ENCODE data around the genes RSPH3 and MRPL18.

GRCh38 chr6:158999378-159000378 is at the start of gene RSPH3:
TSS of gene RSPH3 (minus strand) at chr6:159000202.
- PRO-cap, 3 experiments = peak in 3 of 3 experiments; most common plus-strand start chr6:158999975 (in 3); most common minus-strand start chr6:158999724 (in 2)
- RRBS = 2% methylated on average over 17 of the region's 70 CpGs

DNA sequence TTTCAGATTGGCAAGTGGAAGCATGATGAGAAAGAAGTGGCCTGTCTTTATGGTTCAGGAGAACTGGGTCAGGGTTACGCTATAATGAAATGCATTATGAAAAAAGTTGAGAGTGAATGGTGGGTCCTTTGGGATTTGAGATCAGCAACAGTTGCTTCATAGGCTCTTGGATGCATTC is 1.8 kb downstream of the TAGAP start:
- PRO-cap, 3 experiments = no peak in any of the 3 experiments
- RRBS = no CpG with 5 or more reads among the region's 1 CpG

DNA sequence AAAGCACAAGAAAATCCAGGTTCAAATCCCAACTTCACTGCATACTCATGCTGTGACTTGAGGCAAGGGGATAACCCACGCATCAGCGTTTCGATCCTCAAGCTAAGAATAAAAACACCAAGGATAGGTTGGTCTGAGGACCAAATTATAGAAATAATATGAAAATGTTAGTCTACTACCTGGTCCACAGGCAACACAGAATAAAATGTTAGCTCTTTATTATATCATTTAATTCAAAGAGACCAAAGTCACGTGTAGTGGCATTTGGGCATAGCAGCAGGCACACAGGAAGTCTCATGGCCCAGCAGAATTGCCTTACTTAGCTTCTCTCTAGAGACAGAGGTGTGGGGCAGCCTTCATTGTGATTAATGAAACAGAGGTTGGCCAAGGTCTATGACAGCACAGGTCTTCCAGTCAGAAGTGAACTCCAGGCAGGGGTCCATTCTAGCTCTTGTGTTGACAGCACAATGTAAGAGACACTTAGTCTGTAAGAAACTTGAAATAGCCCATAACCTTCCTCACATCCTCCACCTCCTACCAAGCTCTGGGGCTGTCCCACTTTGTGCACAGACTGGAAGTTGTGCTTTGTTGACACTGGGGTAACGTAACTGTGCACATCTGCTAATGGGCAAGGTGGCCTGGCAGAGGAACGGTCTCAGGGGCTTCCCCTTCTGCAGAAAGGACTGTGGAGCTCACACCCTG is 35.3 kb upstream of the TAGAP start:
- PRO-cap, 3 experiments = no peak in any of the 3 experiments
- RRBS = no CpG with 5 or more reads among the region's 6 CpGs

DNA sequence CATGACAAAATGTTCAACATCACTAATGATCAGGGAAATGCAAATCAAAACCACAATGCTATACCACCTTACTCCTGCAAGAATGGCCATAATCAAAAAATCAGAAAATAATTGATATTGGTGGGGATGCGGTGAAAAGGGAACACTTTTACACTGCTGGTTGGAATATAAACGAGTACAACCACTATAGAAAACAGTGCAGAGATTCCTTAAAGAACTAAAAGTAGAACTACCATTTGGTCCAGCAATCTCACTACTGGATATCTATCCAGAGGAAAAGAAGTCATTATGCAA is 37.5 kb upstream of the TAGAP start:
- PRO-cap, 3 experiments = no peak in any of the 3 experiments
- RRBS = no CpG with 5 or more reads among the region's 2 CpGs

DNA sequence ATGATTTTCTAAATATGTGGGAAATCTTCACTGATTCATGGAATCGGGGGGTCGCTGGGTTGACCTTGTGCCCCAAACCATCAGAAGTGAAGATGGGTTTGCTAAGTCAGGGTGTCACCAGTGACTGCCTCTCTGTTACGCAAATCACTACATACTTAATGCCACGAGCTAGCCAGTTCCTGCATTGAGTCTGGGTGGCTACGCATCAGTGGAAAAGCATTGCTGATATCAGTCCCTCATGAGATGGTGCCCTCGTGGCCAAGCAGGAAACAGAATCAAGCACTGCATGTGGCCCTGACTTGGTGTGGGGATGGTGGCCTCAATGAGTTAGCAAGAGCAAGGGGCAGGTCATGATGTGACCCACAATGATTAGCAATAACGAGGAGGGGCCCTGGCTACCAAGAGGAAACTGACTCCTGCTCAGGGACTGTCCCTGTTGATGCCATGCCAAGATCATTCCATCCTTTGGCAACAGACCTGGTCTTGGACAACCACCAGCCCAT is 51.7 kb upstream of the FNDC1 start:
- PRO-cap, 3 experiments = no peak in any of the 3 experiments
- RRBS = no CpG with 5 or more reads among the region's 7 CpGs

DNA sequence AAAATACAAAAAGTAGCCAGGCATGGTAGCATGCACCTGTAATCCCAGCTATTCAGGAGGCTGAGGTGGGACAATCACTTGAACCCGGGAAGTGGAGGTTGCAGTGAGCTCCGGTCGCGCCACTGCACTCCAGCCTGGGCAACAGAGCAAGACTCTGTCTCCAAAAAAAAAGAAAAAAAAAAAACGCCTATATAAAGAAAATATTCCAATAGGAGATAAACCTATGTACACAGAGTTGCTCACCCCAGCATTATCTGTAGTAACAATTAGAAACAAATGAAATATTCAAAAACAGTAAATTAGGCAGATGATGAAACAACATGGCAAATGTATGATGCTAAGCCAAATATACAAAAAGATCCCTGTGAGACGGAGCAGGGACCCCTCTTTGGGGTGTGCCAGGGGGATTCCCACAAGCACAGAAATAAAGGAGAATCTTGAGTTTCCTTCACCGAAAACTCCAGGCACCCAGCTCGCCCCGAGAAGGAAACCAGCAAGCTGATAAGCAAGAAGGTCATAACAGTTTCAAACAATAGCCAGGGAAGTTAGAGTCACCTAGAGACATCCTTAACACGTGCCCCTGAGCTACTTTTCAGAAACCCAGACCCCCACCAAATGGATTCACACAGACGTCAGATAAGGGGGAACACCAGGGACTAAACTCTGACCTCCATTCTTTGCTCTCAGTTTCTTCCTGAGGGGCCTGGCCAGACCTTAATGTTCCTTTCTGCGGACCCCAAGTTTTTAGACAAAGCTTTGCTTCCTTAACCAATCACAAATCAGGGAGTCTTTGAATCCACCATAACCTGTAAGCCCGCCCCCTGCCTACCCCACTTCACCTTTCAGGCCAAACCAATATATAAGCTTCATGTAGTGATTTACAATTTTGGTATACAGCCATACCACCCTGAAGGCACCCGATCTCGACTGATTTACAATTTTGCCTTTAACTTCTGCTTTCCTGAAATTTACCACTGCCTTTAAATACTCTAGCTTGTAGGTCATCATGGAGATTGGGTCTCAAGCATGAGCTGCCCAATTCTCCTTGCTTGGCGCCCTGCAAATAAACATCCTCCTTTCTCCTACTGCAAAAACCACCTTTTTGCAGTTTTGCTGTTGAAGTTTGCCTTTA is 11.9 kb downstream of the SOD2 start:
- PRO-cap, 3 experiments = peak in 1 of 3 experiments; most common minus-strand start position 662 of the sequence (in 1)
- RRBS = no CpG with 5 or more reads among the region's 16 CpGs

DNA sequence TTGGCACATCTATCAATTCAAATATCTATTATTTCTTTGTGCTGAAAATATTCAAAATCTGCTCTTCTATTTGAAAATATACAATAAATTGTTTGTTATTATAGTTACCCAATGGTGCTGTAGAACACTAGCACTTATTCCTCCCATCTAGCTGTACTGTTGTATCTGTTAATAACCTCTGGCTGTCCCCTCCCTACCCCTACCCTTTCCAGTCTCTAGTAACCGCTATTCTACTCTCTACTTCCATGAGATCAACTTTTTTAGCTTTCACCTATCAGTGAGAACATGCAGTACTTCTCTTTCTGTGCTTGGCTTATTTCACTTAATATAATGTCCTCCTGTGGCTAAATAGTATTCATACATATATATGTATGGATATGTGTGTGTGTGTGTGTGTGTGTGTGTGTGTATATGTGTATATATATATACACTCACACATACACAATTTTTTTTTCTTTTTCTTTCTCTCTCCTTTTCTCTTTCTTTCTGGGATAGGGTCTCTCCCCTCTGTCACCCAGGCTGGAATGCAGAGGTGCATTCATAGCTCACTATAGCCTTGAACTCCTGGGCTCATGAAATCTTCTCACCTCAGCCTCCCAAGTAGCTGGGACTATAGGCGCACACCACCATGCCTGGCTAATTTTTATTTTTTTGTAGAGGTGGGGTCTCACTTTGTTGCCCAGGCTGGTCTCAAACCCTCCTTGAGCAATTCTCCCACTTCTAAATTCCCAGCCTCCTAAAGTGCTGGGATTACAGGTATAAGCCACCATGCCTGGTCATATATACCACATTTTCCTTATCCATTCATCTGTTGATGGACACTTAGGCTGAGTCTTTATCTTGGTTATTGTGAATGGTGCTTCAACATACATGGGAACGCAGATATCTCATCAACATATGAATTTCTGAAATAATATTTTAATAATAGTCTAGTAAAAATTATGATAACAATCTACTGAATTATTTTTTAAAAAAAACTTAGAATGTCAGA is 9.5 kb upstream of the WTAP start:
- PRO-cap, 3 experiments = no peak in any of the 3 experiments
- RRBS = no CpG with 5 or more reads among the region's 3 CpGs

DNA sequence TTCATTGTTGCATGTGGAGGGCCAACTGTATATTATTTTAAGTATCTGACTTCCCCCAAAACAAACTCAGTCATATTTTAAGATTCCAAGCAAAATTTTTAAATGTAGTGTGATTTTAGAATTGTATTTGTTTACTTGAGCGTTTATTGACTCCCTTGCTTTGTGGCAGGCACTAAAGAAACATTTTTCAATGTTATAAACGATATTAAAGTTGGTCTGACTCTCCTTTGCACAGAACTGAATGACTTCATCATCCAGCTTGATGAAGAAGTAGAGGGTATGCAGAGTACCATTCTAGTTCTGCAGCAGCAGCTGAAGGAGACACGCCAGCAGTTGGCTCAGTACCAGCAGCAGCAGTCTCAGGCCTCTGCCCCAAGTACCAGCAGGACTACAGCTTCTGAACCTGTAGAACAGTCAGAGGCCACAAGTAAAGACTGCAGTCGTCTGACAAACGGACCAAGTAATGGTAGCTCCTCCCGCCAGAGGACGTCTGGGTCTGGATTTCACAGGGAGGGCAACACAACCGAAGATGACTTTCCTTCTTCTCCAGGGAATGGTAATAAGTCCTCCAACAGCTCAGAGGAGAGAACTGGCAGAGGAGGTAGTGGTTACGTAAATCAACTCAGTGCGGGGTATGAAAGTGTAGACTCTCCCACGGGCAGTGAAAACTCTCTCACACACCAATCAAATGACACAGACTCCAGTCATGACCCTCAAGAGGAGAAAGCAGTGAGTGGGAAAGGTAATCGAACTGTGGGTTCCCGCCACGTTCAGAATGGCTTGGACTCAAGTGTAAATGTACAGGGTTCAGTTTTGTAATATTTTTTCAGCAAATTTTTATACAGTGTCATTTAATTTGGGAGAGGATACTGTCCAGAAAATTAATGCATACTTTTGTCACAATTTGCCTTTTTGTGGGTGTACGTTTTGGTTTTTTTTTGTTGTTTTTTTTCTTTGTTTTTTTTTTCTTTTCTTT is 6.8 kb upstream of the ACAT2 start:
- PRO-cap, 3 experiments = no peak in any of the 3 experiments
- RRBS = no CpG with 5 or more reads among the region's 15 CpGs

DNA sequence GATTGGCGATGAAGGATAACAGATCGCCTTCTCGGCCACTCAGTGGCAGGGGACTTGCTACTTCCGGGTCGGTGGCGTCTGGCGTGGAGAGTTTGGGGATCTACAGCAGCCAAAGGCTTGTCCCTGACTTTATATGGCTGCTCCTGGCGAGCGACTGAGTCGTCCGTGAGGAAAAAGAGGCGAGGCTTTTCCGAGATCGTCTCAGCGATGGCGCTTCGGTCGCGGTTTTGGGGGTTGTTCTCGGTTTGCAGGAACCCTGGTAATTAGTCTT is at the start of gene MRPL18:
TSS of gene MRPL18 (plus strand) at position 87 of the 271 bp plus-strand sequence.
- PRO-cap, 3 experiments = peak in 3 of 3 experiments; most common plus-strand start position 74 of the sequence (in 3)
- RRBS = no CpG with 5 or more reads among the region's 20 CpGs

- PRO-cap, 3 experiments = no peak in any of the 3 experiments
- RRBS = no CpG with 5 or more reads among the region's 35 CpGs
These were observed 20.0 kb downstream of the PNLDC1 start for GRCh38 chr6:159819760-159820703.

GRCh38 chr6:159959932-159960458 is 8.9 kb upstream of the IGF2R start:
- PRO-cap, 3 experiments = no peak in any of the 3 experiments
- RRBS = no CpG with 5 or more reads among the region's 4 CpGs

- PRO-cap, 3 experiments = no peak in any of the 3 experiments
- RRBS = no CpG with 5 or more reads among the region's 7 CpGs
These were observed 8.5 kb downstream of the IGF2R start for GRCh38 chr6:159977400-159977847.

GRCh38 chr6:159980300-159980671 is 11.4 kb downstream of the IGF2R start:
- PRO-cap, 3 experiments = no peak in any of the 3 experiments
- RRBS = no CpG with 5 or more reads among the region's 4 CpGs

DNA sequence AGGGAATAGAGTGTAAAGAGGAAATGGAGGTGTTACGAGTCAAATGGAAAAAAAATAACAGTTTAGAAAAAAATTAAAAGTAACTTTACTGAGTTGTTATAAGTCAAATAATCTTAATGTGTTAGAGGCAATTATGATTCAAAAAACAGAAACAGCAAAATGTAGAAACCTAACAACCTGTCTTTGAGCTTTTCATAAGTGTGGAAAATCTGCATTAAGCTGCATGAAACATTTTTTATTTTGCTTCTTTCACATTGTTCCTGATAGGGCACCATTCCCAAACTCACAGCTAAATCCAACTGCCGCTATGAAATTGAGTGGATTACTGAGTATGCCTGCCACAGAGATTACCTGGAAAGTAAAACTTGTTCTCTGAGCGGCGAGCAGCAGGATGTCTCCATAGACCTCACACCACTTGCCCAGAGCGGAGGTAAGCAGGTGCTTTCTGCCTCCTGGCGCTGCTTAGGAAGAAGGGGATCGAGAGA is 63.4 kb downstream of the IGF2R start:
- PRO-cap, 3 experiments = no peak in any of the 3 experiments
- RRBS = no CpG with 5 or more reads among the region's 7 CpGs

DNA sequence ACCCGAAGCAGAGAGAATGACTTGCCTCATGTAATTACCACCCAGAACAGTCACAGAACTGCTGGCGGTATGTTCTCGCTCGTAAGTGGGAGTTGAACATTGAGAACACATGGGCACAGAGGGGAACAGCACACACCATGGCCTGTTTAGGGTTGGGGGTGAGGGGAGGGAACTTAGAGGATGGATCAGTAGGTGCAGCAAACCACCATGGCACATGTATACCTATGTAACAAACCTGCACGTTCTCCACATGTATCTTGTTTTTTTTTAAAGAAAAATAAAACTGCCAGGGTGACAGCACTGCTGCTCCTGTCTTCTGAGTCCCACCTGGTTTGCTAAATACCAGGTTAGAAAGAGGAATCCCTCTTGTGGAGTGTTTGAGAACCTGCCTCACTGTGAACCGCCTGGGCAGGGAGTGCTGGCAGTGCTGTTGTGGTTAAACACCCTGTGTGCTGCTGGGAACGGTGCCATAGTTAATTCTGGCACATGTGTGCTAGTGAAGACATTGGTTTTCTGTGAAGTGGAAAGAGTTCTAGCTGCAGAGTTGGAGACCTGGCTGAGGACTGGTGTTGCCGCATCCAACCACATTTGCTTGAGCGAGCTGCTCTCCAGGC is 72.6 kb downstream of the IGF2R start:
- PRO-cap, 3 experiments = no peak in any of the 3 experiments
- RRBS = no CpG with 5 or more reads among the region's 9 CpGs

DNA sequence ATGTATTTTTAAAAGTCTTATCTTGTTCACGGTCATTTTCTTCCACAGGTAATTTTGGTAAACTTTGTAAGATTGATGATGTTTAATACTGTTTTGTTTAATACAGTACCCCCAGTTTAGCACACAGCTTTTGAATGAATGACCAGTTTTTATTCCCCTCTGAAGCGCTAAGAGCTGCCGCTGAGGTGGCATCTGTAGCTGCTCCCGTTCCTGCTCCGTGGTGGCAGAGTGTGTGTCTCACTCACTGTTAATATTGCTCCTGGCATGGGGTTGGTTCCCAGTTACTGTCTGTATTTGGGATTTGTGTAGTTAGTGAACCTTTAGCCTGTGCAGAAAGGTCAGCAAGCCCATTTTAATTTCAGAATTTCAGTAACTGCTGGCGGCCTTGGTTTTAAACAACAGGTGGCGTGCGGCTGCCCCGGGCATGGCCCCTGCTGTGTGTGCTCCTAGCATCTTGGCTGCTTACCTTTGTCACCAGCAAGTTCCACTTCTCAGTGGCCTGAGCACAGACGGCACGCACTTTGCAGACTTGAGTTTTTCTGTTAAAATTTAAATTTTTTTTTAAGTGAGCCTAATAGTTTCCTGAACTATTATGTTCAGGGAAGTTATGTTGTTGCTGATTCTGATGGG is 54.1 kb upstream of the SLC22A1 start:
- PRO-cap, 3 experiments = no peak in any of the 3 experiments
- RRBS = no CpG with 5 or more reads among the region's 11 CpGs

GRCh38 chr6:160084872-160085662 is 36.5 kb upstream of the SLC22A1 start:
- PRO-cap, 3 experiments = no peak in any of the 3 experiments
- RRBS = no CpG with 5 or more reads among the region's 11 CpGs

GRCh38 chr6:160085671-160086108 is 35.9 kb upstream of the SLC22A1 start:
- PRO-cap, 3 experiments = no peak in any of the 3 experiments
- RRBS = no CpG with 5 or more reads among the region's 7 CpGs

DNA sequence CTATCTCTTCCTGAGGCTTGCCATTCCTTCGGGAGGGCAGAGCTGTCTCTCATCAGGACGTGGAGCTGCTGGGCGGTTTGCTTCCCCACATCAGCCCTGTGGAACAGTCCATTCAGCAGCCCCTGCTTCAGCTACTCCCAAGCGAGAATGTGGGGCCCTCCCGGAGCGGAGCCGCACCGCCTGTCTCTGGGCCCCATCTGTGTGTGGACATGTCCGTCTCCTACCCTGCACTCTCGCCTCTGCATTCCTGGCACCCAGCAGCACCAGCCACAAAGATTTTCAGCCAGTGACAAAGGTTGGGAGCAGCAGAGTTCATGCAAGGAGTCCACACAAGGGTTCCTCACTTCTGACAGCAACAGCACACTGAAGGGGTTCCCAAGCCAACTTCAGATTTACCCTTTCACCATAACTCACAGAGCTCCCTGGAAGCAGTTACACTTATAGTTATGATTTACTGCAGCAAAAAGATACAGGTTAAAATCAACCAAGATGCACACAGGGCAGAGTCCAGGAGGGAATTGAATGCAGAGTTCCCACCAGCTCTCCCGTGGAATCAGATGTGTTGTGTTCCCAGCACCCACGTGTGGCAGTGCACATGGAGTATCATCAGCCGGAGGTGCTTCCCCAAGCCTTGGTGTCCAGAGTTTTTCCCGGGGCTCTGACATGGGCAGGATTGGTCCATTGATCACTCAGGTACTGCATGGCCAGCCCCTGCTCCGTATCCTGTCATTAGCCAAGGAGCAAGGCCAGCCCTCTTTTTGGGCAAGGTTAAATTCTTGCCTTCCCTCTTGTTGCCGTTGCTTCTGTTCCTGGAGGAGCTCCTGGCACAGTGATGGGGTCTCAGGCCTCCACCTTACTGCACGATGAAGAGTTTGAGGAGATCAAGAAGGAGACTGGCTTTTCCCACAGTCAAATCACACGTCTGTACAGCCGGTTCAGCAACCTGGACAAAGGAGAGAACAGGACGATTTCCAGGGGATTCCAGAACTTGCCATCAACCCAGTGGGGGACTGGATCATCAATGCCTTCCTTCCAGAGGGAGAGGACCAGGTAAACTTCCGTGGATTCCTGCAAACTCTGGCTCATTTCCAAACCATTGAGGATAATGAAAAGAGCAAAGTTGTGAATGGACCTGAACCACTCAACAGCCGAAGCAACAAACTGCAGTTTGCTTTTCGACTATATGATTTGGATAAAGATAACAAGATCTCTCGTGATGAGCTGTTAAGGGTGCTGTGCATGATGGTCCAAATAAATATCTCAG is 28.6 kb upstream of the SLC22A1 start:
- PRO-cap, 3 experiments = no peak in any of the 3 experiments
- RRBS = no CpG with 5 or more reads among the region's 24 CpGs

- PRO-cap, 3 experiments = no peak in any of the 3 experiments
- RRBS = no CpG with 5 or more reads among the region's 14 CpGs
These were observed 19.2 kb upstream of the SLC22A1 start for GRCh38 chr6:160102434-160102746.